Sigmoid colon (tissue), 4 donors: ENCODE measurements around the genes ARHGAP29 and MFSD14A.

DNA sequence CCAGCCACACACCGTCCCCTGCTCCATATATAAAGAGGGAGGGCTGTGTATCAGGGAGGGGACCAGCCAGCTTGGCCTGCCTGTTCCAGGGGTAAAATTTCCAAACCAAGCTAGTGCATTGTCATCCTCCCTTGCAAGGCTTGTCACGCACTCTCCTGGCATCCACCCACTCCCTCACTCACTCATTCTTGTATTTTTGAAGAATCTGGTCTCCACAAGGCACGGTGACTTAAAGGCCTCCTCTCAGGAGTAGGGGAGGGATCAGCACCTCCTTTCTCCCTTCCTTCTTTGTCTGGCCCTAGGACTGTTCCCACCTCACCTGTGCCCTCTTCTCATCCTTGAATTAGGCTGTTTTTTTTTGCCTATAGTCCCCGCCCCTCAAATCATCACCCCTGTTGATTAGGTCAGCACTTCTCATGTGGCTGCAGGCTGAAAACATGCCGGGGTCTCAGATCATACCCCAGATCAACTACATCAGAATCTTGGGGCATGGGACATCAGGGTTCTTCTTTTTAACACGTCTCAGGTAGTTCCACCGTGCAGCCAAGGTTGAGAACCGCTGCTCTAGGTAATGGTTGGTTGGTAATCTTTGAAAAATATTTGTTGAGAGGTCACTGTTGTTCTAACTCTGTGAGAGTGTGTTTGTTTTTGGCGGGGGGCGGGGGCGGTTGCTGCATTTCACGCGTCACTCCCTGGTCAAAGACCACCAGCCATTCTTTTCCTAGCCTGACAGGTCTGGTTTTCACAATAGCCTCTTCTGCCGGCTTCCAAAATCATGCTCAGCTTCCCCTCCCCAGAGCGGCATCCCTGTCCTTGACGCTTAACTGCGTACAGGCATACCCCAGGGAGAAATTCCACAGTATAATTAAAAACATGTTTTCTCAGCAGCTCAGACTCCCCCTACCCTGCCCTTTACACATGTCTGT is 4.8 kb downstream of the ABCA4 start:
- PRO-cap, result no peak
- RAMPAGE, long total RNA, 4 experiments, result no peak in any of the 4 experiments

DNA sequence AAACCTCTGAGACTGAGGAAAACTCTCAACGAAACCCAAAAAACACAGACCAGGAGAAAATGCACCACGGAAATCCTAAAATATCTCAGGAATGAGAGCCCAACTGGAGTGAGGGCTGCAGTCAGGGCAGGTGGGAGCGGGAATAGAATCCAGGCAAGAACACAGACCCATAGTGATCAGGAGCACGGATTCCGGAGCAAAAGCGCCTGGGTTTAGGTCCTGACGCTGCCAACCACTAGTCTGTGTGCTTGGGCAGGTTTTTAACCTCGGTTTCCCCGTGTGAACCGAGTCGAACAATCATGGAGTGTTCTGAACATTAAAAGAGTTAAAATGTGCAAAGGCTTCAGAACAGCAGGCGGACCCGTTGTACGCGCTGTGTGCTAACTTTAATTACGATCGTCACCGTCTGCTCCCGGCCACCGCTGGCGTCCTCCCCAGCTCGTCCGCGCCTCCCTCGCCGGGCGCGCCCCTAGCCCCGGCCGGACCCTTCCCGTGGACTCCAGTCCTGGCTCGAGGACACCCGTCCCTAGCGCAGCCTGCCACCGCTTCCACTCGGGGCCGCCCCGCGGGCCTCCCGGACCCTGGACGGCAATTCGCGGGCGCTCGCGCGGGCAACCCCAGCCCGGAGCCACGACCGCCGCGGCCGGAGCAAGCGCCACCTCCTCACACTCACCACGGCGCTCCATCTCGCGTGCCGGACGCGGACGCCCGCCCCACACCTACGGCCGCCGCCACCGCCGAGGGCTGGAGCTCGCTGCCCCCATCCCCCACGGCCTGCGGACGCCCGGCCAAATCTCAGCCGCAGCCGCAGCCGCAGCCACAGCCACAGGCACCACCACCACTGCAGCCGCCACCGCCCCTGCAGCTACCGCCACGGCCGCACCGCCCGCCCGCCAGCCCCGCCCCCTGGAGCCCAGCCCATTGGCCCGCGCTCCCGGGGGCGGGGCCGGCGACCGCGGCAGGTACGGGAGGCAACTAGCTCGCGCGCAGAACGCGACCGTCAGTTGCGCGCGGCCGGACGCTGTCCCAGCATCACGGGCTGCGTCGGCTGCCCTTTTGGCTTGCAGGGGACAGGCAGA is at the start of gene ARHGAP29:
Gene ARHGAP29, minus strand, starts transcription at position 843 of the 1,079 bp plus-strand sequence.
- PRO-cap, result bidirectional peak, plus-strand start at position 1,003 of the sequence, minus-strand start at position 895 of the sequence
- RAMPAGE, long total RNA, 4 experiments, result start-site peak on the minus strand in 1 of 4 experiments, centred at position 784 of the sequence, 29 reads per replicate

GRCh38 chr1:94317183-94317463 is 79.7 kb upstream of the ARHGAP29 start:
- PRO-cap, result no peak
- RAMPAGE, long total RNA, 4 experiments, result no peak in any of the 4 experiments

DNA sequence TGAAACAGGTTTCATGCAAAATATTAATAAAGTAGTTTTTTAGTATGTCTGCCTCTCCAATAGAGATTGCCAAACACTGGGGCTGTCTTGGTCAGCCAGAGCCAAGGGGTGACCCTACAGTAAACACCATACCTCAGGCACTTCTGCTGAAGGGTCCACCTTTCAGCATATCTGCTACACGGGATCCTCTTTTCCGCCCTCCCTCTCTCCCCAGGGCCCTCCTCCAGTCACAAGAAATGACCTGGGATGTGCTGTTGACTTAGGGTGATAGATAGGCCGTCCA is 48.5 kb upstream of the F3 start:
- PRO-cap, result no peak
- RAMPAGE, long total RNA, 4 experiments, result no peak in any of the 4 experiments

- PRO-cap, result no peak
- RAMPAGE, long total RNA, 4 experiments, result no peak in any of the 4 experiments
These were observed 79.0 kb upstream of the F3 start for GRCh38 chr1:94620460-94621149.

GRCh38 chr1:94754562-94754822 is 65.7 kb upstream of the SLC44A3 start:
- PRO-cap, result no peak
- RAMPAGE, long total RNA, 4 experiments, result no peak in any of the 4 experiments

DNA sequence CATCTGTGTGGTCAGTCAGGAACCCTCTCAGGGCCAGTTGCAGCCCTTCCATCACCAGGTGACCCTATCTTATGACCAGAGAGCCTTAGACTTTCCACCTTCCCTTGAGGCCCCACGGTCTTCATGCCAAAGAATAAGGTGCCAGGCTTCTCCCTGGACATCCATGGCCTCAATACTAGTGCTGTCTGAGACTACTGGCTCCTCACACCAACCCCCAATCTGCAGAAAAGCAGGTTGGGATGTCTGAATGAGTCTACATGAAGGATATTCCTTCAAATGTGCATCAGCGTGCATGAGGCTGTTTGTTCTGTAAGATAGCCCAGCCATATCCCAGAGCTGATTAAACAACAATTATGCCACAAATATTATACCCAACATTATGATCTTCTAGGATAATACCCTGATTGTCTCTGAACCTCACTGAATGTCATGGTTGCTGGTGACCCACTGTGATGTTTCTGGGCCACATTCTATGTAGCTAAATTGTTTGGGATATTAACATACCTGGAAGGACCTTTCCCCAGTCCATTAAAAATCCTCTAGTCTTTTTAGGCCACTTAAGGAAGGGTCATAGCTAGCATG is 51.0 kb upstream of the SLC44A3 start:
- PRO-cap, result no peak
- RAMPAGE, long total RNA, 4 experiments, result no peak in any of the 4 experiments

DNA sequence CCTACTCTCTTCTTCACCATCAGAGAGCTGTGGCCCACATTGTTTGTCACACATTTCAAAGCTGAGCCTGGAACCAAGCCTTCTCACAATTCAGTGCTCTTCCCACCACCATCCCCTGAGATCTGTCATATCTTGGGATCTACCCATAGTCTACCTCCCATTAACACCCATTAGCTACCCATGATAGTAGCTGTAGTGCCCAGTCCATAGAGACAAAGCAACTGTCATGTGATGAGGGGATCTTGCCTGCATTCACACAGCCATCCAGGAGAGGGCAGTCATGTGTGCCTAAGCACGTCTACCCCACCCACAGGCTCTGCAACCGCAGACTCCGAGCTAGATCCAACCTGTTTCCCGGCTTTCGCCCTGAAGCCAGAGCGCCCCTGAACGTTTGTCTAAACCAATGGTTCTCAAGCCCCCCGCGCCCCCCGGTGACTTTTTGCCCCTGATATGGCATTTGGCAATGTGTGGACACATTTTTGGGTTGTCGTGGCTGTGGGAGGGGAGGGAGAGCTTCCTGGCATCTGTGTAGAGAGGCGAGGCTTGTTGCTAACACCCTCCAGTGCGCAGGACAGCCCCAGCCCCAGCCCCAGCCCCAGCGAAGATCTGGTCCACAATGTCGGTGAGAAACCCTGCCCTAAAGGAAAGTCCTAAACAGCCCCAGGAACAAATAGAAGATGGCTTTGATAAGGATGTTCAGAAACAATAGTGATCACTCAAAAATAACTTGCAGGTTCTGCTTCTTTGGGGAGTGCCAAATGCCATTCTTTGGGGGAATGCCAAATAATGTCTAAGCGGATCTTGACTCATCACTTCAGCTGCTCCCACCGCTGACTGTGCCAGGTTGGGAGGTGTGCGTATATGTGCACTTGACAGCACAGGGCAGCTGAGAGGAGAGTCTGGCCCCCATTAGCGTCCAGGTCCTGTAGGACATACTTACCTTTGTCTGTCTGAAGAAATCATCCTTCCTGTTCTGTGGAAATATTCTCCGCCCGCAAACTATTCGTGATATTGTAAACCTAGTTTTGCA is 34.5 kb downstream of the SLC44A3 start:
- PRO-cap, result no peak
- RAMPAGE, long total RNA, 4 experiments, result no peak in any of the 4 experiments

DNA sequence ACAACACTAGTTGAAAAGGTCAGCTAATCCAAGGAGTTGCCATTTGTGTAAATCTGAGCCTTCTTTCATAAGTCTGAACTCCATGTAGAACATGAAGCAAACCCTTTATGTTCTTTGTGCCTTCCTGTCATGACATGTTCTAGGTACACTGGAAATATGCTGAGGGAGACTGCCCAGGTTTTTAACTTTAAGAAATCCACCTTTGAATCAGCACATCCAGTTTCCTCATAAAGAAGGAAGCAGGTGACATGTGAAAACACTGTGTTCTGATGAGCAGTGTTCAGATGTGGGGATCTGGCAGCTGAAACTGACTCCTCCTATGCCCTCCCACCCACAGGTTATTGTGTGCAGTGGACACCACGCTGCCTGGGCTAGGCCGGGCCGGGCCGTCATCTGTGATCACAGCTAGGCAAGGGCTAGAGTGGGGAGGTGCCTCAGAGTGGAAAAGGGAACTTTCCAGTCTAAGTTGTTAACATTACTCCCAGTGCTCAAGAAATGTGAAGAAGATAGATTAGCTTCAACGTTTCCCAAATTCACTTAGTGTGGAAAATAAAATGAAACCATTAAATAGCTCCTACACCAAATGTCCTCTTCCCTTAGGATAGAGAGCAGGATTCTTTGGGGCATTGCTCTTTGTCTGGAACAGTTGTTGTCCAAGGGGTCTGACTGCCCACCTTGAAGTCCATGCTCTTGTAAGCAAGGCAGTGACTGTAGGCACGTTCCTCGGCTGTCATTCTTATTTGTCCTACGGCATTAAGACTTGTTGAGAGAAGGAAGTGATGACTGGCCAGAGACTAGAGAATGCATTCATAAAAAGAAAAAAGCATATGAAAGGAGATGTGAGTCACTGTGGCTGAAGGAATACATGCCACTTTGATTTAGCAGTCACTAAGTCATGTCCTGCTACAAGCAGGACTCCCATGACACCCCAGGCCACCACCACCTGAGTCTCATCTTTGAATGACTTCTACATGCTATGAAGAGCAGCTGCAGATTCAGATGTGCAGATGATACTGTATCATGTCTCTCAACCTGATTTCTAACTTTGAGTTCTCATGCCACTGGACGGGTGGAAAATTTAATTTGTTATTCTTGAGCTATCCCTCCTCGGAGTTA is 50.8 kb downstream of the CNN3 start:
- PRO-cap, result no peak
- RAMPAGE, long total RNA, 4 experiments, result no peak in any of the 4 experiments

GRCh38 chr1:94900675-94900874 is 26.3 kb downstream of the CNN3 start:
- PRO-cap, result no peak
- RAMPAGE, long total RNA, 4 experiments, result no peak in any of the 4 experiments

DNA sequence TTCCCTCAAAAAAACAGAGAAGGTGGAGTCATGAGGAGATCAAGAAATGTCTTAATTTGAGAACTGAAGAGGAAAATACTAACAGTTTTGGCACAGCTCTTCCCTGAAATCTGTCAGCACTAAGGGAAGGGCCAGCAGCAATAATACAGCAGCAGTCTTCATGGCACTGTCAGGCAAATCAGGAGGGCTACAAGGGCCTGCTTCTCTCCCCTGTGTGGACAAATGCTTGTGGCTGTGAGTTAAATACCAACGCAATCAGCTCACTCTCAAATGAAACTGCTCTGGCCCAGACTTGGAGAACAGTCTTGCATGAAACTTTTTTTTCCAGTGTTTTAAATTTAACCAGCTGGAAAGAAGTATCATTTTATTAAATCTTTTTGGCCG is 20.5 kb upstream of the CNN3 start:
- PRO-cap, result no peak
- RAMPAGE, long total RNA, 4 experiments, result no peak in any of the 4 experiments

- PRO-cap, result no peak
- RAMPAGE, long total RNA, 4 experiments, result no peak in any of the 4 experiments
These were observed 47.8 kb upstream of the CNN3 start for GRCh38 chr1:94974583-94975264.

GRCh38 chr1:96370846-96371045 is 350.8 kb upstream of the PTBP2 start:
- PRO-cap, result no peak
- RAMPAGE, long total RNA, 4 experiments, result no peak in any of the 4 experiments

- PRO-cap, result no peak
- RAMPAGE, long total RNA, 4 experiments, result no peak in any of the 4 experiments
These were observed 274.8 kb upstream of the PTBP2 start for GRCh38 chr1:96446769-96447180.

- PRO-cap, result no peak
- RAMPAGE, long total RNA, 4 experiments, result no peak in any of the 4 experiments
These were observed 862 bp downstream of the PTBP2 start for GRCh38 chr1:96722310-96722982.

- PRO-cap, result no peak
- RAMPAGE, long total RNA, 4 experiments, result no peak in any of the 4 experiments
These were observed 77.8 kb downstream of the PTBP2 start for GRCh38 chr1:96799381-96799882.

DNA sequence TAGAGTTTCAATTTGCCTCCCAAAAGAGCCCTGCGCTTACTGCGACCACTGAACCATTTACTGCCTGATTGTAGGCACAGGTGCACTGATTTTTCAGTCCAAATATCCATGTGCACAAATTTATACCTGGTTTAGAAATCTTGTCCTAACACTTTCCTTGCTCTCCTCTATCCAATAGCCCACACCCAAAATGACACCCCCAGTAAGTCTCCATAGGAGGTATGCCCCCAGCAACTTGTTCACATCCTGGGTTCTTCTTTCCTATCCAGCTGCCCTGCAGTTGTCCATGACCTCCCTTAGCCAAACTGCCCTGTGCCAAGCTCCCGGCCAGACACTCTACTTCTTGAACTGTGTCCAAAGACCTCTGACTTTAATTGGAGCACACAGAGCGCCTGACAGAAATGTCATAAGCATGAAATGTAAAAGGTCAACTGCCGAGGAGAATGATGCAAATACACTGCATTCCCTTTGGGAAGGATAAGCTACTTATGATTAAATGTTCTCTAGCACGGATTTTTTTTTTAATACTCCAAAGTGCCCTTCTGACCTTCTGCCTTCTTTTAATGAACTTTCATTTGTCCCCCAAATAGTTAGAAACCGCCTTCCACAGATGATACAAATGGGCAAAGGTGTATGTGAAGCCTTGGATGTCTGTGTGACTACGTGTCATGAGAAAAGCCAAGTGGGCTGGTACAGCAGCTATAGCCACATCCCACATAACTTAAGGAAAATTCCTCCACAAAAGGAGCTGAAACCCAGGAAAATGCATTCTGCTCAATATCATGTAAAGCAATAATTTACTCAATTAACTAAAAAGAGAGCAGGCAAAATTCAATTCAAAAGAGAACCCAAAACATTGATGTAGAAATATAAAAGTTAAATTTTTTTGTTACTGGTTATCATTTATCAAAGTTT is 26.7 kb downstream of the PALMD start:
- PRO-cap, result no peak
- RAMPAGE, long total RNA, 4 experiments, result no peak in any of the 4 experiments

DNA sequence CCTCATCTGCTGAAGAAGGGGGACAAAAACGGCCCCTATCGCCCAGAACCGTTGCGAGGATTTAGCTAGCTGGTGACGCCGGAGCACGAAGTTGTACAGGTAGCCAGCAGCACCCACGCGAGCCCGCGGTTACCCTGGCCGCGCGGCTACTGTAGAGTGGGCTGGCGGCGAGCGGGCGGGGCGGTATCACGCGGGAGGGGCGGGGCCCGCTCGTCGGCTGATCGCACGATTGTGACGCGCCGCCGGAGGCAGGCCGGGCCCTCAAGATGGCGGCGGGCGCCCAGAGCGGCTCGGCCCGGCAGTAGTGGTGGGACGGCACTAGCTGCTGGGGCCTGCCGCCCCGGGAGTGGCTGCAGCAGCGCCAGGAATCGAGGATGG is at the start of gene MFSD14A:
Gene MFSD14A, plus strand, starts transcription at position 245 of the 378 bp plus-strand sequence.
- PRO-cap, result bidirectional peak, plus-strand start at position 264 of the sequence, minus-strand start at position 148 of the sequence
- RAMPAGE, long total RNA, 4 experiments, result start-site peak on the plus strand in 3 of 4 experiments, centred at positions 254 to 259 of the sequence, 330 to 537 reads per replicate

- PRO-cap, result no peak
- RAMPAGE, long total RNA, 4 experiments, result no peak in any of the 4 experiments
These were observed 19.0 kb downstream of the DBT start for GRCh38 chr1:100230588-100231010.

DNA sequence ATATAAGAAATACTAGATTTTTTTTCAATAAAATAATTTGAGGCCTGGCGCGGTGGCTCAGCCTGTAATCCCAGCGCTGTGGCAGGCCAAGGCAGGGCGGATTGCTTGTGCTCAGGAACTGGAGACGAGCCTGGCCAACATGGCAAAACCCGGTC is 1.6 kb upstream of the CDC14A start:
- PRO-cap, result no peak
- RAMPAGE, long total RNA, 4 experiments, result no peak in any of the 4 experiments